Cardiac muscle cell (in vitro differentiated cells and primary cell): Measurements from ENCODE around the gene CTNNBIP1.

GRCh38 chr1:9815051-9815686 lies 8.6 kb downstream of the CLSTN1 start:
- RAMPAGE, long total RNA = no peak
- RRBS = no CpG with 5 or more reads among the region's 6 CpGs

DNA sequence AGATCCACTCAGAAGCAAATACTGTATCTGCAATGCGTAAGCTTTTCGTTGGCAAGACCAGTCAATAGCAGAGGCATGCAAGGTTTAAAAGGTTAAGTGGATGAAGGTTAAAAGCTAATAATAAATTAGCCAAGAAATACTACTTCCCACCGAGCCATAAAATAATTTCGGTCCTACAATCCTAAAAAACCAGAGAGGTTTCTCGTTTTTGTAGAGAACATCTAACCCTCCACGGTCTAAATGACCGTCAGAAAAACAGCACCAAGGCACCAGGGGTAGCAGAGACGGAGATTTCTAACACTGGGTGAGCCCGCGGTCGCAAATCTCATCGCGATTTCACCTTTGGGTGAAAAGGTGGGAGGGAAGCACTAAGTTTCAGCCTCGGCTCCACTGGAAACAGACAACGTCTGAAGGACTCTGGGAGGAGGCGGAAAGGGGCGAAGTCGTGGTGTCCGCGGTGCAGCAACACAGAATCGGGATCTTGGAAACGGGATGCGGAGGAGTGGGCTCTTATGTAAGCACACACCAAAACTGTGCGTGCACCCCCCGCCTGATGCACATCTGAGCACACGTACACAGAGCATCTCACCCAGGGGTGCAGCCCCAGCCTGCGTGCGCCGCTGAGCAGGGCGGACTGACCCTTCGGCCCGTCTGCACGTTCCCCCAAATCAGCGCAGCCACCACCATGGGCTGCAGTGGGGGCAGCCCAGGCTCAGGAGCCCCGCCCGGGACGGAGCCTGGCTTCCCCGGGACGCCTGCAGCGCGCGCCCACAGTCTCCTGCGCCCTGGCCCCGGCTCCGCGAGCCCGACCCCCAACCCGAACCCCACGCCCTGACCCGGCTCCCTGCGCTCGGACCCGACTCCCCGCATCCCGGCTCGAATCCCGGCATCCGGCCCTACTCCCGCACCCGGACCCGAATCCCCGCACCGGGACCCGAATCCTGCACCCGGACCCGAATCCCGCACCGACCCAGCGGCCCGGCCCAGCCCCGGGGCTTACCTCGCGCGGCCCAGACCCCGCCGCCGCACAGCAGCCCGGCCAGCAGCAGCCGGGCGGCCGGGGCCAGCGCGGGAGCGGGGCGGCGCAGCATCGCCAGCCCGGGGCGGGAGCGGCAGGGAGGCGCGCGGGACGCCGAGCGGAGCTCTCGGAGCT lies 746 bp downstream of the CLSTN1 start:
- RAMPAGE, long total RNA = no peak
- RRBS = 2% methylated on average over 41 of the region's 97 CpGs

GRCh38 chr1:9889915-9890798 lies 19.9 kb downstream of the CTNNBIP1 start:
- RAMPAGE, long total RNA = no peak
- RRBS = no CpG with 5 or more reads among the region's 8 CpGs

GRCh38 chr1:9909921-9910451 lies at the start of gene CTNNBIP1:
TSS of gene CTNNBIP1 (minus strand) at chr1:9910269.
- RAMPAGE, long total RNA = no peak
- RRBS = 2% methylated on average over 12 of the region's 81 CpGs

GRCh38 chr1:9910452-9911530 lies 722 bp upstream of the CTNNBIP1 start:
- RAMPAGE, long total RNA = no peak
- RRBS = 3% methylated on average over 19 of the region's 51 CpGs

GRCh38 chr1:9992797-9993397 lies 4.1 kb upstream of the RBP7 start:
- RAMPAGE, long total RNA = no peak
- RRBS = no CpG with 5 or more reads among the region's 11 CpGs

GRCh38 chr1:10034495-10034851 lies 1.7 kb downstream of the UBE4B start:
- RAMPAGE, long total RNA = no peak
- RRBS = no CpG with 5 or more reads among the region's 1 CpG

DNA sequence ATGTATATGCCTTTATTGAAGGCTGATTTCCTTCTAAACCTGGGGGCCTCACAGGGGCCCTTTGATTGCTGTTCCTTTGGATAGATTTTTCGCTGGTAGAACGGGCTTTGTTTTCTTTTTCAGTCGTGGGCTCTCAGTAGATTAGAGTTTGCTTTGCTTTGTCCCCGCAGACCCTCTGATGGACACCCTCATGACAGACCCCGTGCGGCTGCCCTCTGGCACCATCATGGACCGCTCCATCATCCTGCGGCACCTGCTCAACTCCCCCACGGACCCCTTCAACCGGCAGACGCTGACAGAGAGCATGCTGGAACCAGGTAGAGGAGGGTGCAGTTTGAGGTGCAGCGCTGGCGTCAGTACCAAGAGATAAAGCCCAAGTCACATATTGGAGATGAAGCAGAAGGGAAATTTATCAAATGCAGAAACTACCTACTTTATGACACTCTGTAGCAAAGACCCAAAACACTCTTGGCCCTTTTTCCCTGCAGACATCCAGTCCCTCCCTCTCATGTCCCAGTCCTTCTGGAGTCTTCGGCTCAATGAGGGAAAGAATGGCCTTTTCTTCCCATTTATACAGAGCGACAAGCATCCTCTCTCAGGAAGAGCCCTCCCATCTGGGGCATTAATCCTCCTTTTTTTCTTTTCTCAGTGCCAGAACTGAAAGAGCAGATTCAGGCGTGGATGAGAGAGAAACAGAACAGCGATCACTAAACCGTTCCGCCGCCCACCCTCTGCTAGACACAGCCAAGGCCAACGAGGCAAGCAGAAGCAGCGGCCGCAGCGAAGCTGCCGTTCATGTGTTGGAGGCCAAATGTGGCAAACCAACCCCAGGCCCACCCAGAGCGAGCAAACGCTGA lies 30.9 kb upstream of the KIF1B start:
- RAMPAGE, long total RNA = no peak
- RRBS = no CpG with 5 or more reads among the region's 27 CpGs

- RAMPAGE, long total RNA = no peak
- RRBS = 3% methylated on average over 7 of the region's 51 CpGs
Observed at GRCh38 chr1:10209543-10210414, 591 bp upstream of the KIF1B start.

DNA sequence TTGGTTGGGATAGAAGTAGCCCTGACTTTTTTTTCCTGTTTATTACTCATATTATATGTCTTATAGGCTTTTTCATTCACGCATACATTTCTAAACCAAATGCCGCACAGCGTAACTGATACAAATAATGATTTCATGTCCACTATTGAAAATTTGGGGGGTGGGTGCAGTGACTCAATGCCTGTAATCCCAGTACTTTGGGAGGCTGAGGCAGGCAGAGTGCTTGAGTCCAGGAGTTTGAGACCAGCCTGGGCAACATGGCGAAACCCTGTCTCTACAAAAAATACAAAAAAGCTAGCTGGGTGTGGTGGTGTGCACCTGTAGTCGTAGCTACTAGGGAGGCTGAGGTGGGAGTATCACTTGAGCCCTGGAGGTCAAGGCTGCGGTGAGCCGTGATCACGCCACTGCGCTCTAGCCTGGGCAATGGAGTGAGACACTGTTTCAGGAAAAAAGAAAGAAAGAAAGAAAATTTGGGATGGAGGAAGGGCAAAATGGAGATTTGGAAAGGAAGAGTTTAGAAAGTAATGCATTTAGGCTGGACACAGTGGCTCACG lies 27.3 kb downstream of the KIF1B start:
- RAMPAGE, long total RNA = no peak
- RRBS = no CpG with 5 or more reads among the region's 10 CpGs

DNA sequence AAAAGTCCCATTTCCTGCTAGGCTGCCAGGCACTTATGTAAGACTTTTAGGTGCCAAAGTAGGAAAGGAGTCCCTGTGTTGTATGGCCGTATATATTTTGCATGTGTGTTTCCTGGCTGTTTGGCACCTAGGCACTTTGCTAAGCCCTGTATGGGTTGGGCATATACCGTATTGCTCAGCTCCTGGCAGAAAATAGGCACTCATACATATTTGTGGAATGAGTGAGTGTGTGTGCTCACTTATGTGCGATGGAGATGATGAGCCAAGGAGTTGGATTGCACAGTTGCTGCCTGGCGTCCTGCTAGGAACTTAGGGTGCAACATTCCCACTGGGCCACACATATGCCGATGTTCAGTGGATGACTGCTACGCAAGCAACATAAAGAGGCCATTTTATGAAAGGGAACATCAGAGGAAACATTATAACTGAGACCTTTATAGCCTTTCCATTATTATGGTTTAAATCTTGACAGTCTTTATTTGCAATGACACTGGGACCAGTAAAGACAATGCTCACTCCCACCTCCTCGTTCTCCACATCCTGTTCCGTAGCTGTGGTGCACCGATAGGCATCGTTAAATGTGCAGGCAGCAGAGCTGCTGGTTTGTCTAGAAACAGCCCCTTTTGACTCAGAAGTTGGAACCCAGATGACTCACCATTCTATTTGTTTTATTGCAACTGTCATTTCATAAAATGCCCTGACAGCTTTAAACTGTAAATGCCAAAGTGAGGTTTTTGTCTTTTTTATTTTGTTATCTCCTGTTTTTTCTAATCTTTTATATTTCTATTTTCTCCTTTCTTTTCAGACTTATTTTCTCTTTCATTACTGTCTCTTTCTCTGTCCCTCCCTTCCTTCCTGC lies 36.0 kb downstream of the PEX14 start:
- RAMPAGE, long total RNA = no peak
- RRBS = no CpG with 5 or more reads among the region's 10 CpGs

DNA sequence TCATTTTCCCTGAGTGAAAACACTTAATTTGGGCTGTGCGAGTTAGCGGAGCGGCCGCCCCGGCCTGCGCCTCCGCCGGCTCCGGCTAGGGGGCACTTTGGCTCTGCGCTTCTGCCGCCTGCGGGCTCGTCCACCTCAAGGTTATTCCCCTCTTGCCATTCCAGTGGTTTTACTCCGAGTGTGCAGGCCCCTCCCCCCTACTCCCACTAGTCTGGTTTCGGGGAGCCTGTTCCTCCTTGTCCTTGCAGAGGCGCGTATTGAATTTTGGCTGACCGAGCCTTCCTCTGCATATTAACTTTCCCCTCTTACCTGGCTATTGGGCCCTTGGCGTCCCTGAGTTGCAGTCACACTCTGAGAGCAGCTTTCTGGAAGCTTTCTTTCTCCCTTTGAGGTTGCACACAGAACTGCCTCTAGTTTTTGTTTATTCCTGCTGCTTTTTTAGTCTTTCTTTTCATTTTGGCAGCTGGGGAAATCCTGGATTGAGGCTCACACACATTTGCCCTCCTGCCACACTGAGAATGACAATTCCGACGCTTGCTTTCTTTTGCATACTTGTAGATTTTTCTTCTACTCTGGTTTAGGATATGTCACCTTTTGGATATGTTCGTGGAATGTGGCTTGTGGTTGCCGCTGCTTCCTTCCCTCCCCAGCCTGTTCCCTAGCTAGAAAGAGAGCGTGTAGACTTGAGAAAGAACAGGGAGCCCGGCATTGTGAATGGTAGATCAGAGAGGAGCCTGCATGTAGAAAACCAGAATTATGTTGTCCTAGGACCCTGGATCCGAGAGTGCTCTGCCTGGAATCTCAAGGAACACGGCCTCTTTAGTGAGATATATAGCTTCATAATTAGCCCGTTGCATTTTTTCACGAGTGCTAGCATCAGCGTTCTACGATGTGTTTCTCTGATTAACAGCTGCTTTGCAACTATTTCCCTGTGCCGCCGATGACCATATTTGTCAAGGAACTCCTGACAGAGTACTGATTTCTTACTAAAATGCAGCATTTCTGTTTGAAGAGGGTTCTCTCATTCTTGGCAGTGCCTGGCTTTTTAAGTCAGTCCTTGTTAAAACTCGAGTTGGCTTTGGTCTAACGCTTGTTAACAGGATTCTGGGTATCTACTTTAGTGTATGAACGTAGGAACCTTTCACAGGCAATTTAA lies 56.0 kb downstream of the PEX14 start:
- RAMPAGE, long total RNA = no peak
- RRBS = no CpG with 5 or more reads among the region's 36 CpGs

DNA sequence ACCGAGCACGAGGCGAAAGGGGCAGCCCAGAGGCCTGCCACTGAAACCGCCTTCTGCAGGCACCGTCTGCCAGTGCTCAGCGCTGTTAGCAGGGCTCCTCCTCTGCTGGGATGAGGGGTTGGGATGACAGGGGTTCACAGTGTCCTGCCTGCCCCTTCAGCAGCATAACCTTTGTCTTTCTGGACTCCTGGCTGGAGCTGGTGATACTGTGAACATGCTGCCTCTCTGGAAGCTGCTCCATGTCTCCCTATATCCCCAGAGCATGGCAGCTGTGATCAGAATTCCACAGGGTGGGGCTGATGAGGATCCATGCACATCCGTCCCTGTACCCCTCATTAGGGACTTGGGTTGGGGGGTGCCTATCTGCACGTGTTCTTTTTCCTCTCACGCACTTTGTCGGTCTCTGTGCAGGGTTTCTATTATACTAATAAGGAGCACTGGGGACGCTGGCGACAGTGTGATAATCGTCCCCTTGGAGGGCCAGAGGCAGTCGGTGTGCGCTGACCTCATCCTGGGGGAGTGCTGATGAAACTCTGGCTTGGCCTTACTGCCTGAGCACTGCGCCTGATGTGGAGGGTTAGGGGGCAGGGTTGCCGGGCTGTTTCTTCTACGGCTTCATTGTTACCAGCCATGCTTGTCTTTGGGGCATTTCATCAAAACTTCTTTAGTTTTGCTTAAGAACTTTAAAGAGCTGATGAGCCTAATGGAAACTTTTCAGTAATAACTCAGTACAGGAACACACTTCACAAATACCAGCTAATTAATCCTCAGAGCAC lies 81.5 kb downstream of the PEX14 start:
- RAMPAGE, long total RNA = no peak
- RRBS = no CpG with 5 or more reads among the region's 18 CpGs

- RAMPAGE, long total RNA = no peak
- RRBS = no CpG with 5 or more reads among the region's 11 CpGs
Observed at GRCh38 chr1:10622021-10622469, 147.3 kb downstream of the PEX14 start.

DNA sequence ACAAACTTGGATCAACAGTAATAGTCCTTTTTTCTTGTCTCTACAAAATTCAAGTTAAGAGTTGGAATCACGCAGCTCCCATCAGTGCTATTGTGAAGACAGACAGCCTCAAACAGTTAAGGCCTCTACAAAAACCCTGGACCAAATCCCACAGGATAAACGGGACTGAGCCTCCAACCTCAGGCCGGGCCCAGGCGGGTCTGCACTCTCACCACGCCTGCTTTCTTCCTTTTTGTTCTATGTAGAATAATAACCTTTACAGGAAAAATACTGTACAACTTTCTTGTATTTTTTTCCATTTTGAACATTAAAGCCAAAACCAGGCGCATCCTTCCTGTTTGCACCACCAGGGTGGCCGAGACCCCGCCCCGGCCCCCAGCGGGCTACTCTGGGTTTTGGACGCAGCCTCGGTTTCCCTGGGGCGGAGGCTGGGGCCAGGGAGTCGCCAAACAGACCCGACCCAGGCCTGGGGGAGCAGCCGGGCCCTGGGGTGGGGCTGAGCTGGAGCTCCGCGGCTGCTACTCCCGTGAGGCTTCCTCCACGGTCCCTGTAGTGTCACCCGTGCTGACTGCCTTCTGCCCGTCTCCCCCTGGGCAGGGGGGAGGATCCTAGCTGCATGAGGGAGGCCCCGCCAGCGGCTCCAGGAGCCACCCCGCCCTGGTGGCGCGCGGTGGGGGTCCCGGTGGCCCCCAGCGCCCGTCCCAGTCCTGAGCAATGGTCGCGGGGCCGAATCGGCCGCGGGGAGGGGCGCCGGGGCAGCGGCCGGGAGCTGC lies 158.4 kb downstream of the CASZ1 start:
- RAMPAGE, long total RNA = no peak
- RRBS = 7% methylated on average over 16 of the region's 41 CpGs

GRCh38 chr1:10686898-10687745 lies 109.3 kb downstream of the CASZ1 start:
- RAMPAGE, long total RNA = no peak
- RRBS = 73% methylated on average over 6 of the region's 18 CpGs

DNA sequence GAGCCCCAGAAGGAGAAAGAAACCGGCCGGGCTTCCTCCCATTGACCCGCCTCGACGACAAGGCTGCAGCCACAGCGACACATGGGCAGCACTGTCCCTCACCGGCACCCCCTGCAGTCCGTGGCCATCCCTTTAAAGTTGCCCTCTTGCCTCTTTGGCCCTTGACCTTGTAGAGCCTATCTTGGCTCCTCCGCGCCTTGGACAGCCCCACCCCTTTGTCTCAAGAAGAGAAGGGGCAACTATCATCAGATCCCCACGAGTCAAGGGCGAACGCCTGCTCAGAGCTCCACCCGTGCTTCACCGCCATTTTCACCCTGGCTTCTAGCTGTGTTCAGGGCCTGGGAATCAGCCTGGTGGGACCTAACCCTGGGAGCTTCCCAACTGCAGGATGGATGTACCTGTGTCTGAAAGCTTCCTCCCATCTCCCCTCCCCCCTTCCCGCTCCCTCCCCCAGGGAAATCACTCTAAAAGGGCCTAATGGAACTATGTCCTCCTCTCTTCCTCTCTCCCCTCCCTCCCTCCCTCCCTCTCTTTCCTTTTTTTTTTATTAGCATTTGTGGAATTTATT lies 105.8 kb downstream of the CASZ1 start:
- RAMPAGE, long total RNA = no peak
- RRBS = 86% methylated on average over 6 of the region's 16 CpGs

GRCh38 chr1:10716779-10717237 lies 79.6 kb downstream of the CASZ1 start:
- RAMPAGE, long total RNA = no peak
- RRBS = no CpG with 5 or more reads among the region's 11 CpGs

DNA sequence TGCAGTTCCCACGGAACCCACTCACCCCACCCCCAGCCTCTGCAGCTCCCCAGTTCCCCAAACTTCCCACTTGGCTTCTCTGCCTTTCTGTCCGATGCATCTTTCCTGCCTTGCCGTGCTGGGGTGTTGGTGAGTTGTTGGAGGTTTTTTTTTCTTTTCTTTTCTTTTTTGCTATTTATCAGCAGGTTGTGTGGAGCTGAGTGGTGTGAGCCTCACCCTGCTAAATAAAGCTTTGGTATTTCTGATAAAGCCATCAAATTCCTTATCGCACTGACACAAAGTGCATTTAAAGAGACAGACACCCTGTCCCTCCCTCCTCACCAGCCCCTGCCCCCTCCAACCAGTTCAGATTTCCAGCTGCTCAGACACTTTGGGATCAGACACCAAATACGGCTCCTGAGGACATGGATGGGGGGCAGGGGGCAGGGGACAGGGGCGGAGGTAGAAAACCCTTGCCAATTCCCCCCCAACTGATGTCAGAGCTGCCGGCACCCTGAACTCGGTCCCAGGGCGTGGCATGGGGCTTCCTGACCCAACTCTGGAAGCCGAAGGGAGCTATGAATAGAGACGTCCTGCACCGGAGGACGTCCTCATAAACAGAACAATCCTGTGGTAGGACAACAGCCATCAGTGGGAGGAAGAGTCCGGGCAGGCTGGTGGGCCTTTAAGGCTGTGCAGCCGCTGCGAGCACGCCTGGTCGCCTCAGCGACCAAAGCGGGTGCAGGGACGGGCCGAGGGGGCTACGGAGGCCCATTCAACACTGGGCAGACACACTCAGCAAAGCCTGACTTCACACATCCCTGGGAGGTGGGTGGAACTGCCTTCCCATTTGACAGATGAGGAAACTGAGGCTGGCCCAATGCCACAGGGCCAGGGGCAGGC lies 79.0 kb downstream of the CASZ1 start:
- RAMPAGE, long total RNA = no peak
- RRBS = 12% methylated on average over 8 of the region's 23 CpGs

DNA sequence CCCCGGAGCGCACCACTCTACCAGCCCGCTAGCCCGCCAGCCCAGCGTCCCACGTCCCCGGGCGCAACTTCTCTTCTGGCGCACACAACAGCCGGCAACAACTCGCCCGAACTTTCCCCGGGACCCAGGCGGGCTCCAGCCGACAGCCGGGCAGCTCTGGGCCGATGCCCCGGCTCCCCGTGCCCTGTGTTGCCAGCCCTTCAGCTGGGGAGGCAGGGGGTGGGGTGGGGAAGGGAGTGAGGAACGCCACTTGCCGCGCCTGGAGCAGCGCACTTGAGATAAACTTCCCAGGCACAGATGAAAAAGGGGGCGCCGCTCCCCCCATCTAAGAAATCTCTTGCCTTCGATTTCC lies 977 bp downstream of the CASZ1 start:
- RAMPAGE, long total RNA = start-site peak on the minus strand centred at position 182 of the sequence, 49 bp wide, 21 and 11 reads in 2 replicates
- RRBS = 2% methylated on average over 7 of the region's 26 CpGs